ENCODE measurements around the gene CRIP1.

- PRO-cap: no peak
- RRBS, 2 experiments: no CpG with 5 or more reads among the region's 9 CpGs
Measured at GRCh38 chr14:104858736-104859413, 6.2 kb upstream of the CEP170B start.

DNA sequence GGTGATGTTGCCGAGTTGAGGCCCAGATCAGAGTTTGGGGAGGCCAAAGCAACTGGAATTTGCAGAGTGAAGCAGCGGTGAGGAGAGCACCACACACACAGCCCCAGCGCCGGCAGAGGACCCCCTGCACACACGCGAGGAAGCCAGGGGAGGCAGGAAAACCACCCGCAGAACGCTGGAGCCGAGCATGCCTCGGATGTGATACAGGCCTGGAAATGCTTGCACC lies 25.7 kb upstream of the PLD4 start:
- PRO-cap: no peak
- RRBS, 2 experiments: no CpG with 5 or more reads among the region's 10 CpGs

GRCh38 chr14:105058615-105059005 lies 6.6 kb downstream of the GPR132 start:
- PRO-cap: no peak
- RRBS, 2 experiments: no CpG with 5 or more reads among the region's 10 CpGs

DNA sequence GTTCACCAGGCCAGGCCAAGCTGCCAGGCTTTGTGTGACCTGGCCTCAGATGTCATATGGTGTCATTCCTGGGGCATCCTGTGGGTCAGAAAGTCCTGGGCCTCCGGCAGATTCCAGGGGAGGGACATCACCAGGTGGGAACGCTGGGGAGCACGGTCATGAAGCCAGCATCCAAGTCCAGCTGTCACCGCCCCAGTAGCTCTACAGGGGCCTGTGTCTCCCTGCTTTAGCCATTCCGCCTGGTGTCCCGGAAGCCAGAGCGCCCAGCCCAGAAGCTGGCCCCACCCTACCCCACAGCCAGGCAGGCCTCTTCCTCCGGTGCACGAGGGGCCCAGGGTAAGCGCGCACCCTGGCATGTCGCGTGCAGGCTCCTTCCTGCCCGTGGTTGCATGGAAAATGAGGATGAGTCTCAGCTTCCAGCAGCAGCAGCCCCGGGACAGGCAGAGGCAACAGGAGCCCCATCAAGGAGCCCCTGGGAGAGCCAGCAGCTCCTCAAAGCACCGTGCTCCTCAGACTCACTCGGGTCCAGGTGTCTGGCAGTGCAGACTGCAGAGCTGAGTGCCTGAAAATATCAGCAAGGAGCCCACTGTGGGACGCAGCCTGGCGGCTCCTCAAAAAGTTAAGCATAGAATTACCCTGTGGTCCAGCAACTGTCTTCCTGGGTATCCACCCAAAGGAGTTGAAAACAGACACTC lies 1.6 kb upstream of the NUDT14 start:
- PRO-cap: no peak
- RRBS, 2 experiments: 85 to 88% methylated on average over 3 to 4 of the region's 19 CpGs

- PRO-cap: no peak
- RRBS, 2 experiments: 75 to 83% methylated on average over 5 to 6 of the region's 13 CpGs
Measured at GRCh38 chr14:105287559-105288179, 13.1 kb downstream of the BRF1 start.

DNA sequence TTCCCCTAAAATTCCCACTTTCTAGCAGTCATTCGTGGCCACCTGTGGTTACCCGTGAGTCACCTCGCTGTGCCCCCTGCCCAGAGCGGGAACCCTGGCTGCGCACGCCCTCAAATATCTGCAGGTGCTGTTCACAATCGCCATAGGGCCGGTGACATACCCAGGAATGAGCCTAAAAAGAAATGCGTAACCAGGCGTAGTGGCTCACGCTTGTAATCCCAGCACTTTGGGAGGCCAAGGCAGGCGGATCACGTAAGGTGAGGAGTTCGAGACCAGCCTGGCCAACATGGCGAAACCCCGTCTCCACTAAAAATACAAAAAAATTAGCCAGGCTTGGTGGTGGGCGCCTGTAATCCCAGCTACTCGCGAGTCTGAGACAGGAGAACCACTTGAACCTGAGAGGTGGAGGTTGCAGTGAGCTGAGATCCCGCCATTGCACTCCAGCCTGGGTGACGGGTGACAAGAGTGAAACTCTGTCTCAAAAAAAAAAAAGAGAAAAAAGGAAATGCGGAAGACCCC lies 925 bp upstream of the BRF1 start:
- PRO-cap: no peak
- RRBS, 2 experiments: no CpG with 5 or more reads among the region's 22 CpGs

DNA sequence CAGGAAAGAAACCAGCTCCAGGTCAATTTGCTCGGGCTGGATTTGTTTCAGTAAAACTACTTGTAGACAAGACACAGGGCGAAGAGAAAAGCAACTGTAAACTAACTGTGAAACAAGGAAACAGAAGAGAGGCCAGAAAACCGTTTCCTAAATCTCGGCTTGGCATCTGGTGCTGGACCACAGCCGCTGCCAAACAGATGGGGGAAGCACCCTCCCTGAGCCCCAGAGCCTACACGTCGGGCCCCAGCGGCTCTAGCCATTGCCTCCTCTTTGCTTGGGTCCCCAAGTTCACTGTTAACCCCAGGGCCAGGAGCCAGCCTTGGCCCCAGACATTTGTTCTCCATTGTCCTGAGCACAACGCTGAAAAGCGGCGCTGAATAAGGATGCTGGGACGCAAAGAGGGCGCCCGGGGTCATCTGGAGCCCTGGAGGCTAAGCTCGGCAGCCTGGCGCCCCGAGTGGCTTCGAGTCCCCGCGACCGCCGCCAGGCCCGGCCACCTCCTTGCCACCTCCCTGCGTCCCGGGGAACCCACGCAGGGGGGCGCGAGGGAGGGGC lies 826 bp upstream of the PACS2 start:
- PRO-cap: no peak
- RRBS, 2 experiments: 20% methylated on average over 6 to 12 of the region's 28 CpGs

- PRO-cap: no peak
- RRBS, 2 experiments: 80% methylated on average over 1 of the region's 25 CpGs; no CpG with 5 or more reads in 1 of the 2 experiments
Measured at GRCh38 chr14:105354963-105355424, 40.4 kb downstream of the PACS2 start.

- PRO-cap: no peak
- RRBS, 2 experiments: no CpG with 5 or more reads among the region's 17 CpGs
Measured at GRCh38 chr14:105399134-105399854, 956 bp downstream of the TEX22 start.

DNA sequence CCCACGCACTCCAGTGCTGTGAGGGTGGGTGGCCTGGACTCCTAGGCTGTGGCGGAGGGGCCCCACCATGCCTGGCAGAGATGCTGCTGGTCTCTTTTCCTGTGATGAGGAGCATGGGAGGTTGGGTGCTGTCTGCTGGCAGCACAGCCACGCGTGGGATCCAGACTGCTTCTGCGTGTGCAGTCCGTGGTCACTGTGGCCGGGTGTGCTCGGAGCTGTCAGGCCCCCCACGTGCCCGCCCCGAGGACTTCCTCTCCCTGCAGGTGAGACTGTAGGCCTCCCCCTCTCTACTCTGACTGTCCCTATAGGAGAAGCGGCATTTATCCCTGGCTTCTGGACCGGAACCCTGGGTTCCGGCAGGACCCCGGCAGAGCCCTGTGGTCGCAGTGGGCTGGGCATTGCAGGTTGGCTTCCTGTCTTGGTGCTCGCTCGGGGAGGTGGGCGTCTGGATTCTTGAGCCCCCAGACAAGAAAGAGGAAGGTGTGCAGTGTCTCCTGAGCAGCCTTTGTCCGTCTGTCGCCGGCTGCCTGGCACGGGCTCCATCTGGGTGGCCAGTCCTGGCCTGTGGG lies 2.4 kb downstream of the MTA1 start:
- PRO-cap: no peak
- RRBS, 2 experiments: 68 to 94% methylated on average over 2 of the region's 23 CpGs

GRCh38 chr14:105483105-105484305 lies 3.2 kb upstream of the CRIP1 start:
- PRO-cap: no peak
- RRBS, 2 experiments: 95% methylated on average over 4 of the region's 26 CpGs; no CpG with 5 or more reads in 1 of the 2 experiments

- PRO-cap: no peak
- RRBS, 2 experiments: 76 to 93% methylated on average over 31 to 34 of the region's 88 CpGs
Measured at GRCh38 chr14:105486243-105487343, at the start of gene CRIP1. Gene CRIP1 (plus strand): TSS chr14:105486886.

DNA sequence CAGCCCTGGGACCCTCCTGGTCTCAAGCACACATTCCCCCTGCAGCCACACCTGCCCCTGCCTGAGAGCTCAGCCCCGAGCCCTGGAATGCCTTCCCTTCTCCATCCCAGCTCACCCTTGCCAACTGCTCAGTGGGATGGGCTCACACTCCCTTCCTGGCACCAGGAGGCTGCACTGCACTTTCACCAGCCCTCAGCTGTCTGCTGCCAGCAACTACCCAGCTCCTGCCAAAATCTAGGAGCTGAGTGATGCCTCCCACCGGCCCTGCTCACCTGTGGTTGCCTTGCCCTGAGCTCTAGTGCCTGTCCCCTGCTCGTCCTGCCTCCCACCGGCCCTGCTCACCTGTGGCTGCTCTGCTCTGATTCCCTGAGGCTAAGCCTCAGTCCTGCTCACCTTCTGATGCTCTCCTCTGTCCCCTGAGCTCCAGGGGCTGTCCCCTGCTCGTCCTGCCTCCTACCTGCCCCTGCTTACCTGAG lies 119.8 kb downstream of the TMEM121 start:
- PRO-cap: no peak
- RRBS, 2 experiments: 13 to 17% methylated on average over 1 of the region's 5 CpGs

GRCh38 chr14:105747671-105748616 lies 221.6 kb downstream of the TMEM121 start:
- PRO-cap: no peak
- RRBS, 2 experiments: no CpG with 5 or more reads among the region's 25 CpGs

DNA sequence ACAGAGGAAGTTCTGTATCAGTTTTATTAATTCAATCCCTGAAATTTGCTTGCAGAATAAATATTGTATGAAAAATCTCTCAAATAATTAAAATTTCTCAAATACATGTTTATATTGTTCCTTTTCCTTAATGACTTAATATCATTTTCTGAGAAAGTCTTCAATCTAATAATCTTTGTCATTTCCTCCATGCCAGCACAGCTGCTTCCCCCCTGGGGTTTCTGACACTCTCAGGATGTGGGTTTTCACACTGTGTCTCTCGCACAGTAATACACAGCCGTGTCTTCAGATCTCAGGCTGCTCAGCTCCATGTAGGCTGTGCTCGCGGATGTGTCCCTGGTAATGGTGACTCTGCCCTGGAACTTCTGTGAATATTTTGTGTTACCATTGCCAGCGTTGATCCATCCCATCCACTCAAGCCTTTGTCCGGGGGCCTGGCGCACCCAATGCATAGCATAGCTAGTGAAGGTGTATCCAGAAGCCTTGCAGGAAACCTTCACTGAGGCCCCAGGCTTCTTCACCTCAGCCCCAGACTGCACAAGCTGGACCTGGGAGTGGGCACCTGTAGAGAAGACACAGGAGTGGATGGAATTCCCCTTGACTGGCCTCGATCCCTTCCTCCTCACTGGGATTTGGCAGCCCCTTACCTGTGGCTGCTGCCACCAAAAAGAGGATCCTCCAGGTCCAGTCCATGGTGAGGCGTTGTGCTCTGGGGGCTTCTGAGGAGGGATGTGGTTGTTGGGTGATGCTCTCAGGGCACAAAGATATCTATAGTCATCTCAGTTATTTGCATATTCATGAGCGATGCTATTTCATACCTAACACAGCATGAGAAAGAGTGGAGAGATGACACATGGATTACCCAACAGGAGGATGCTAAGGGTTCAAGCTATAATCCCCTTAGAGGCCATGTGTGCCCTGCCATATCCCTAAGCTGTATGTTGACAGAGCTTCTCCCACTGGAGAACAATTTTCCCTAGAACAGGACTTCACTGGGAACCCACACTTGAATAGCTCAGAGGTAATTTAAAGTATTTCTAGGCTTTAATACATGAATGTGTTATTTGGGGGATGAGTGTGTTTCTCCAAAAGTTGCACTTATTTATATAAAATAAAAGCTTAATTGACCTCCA lies 478.8 kb downstream of the TMEM121 start:
- PRO-cap: no peak
- RRBS, 2 experiments: no CpG with 5 or more reads among the region's 10 CpGs

DNA sequence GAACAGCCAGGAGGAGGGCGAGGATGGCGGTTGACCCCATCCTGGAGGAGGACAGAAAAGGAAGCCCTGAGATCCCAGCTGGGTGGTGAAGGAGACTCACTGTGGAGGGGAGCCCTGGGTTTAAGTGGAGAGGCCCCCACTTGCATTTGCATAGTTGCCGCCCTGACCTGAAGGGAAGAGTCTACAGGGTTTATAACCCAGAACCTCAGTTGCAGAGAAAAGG lies 581.9 kb downstream of the TMEM121 start:
- PRO-cap: no peak
- RRBS, 2 experiments: no CpG with 5 or more reads among the region's 3 CpGs

- PRO-cap: no peak
- RRBS, 2 experiments: no CpG with 5 or more reads among the region's 5 CpGs
Measured at GRCh38 chr14:106360083-106360501, 833.7 kb downstream of the TMEM121 start.

DNA sequence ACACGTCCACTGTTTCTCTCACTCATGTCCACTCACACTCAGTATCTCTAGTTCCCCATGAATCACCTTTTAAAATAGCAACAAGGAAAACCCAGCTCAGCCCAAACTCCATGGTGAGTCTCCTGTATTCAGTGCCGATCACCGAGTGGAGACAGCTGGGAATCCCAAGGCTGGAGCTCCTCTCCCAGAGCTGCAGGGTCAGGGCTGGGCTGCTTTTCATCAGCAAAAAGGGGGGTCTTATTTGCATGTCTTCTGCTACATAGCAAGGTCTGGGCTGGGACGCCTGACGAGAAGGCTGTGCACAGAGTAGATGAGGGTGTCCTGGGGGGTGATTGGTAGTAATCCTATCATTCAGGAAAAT lies 1276.6 kb downstream of the TMEM121 start:
- PRO-cap: no peak
- RRBS, 2 experiments: no CpG with 5 or more reads among the region's 5 CpGs

GRCh38 chr14:106850508-106851284 lies 1324.3 kb downstream of the TMEM121 start:
- PRO-cap: no peak
- RRBS, 2 experiments: no CpG with 5 or more reads among the region's 13 CpGs